Heart left ventricle (tissue), 7 donors: ENCODE results near the genes GPR63 and TSTD3.

- PRO-cap, 6 experiments: no peak in any of the 6 experiments
- RAMPAGE, long total RNA, 2 experiments: no peak in any of the 2 experiments
- RRBS: no CpG with 5 or more reads among the region's 2 CpGs
These were observed 15.4 kb downstream of the LYRM2 start for GRCh38 chr6:89623198-89623533.

DNA sequence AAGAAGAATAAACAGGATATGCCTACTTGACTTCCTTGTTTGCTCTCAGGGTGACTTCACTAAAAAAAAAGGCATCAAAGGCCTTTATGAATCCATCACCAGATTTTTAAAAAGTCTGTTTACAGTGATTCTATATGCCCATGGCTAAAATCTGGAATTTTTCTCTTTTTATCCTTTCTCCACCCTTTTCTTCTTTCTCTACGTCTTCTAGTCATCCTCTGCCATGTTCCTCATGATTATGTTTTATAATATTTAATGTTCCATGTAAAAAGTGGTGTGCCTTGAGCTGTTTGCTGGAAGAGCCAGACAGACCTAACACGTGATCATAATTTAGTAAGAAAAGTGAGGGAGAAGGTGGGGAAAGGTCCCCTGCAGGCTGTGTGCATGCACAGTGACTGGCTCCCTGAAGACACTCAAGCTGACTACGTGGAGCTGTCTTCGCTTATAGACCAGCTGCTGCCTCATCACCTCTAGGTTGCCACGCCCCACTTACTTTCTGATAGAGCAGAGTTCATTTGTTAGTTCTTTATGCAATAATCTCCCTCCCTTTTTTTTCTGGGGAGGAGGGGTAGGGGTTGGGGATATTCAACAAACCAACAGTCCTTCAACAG lies 157.5 kb downstream of the BACH2 start:
- PRO-cap, 6 experiments: no peak in any of the 6 experiments
- RAMPAGE, long total RNA, 2 experiments: no peak in any of the 2 experiments
- RRBS: no CpG with 5 or more reads among the region's 5 CpGs

- PRO-cap, 6 experiments: peak in 2 of 6 experiments; most common plus-strand start chr6:90169629 (in 1); most common minus-strand start chr6:90169596 (in 1)
- RAMPAGE, long total RNA, 2 experiments: no peak in any of the 2 experiments
- RRBS: no CpG with 5 or more reads among the region's 3 CpGs
These were observed 127.2 kb downstream of the BACH2 start for GRCh38 chr6:90169421-90169934.

- PRO-cap, 6 experiments: no peak in any of the 6 experiments
- RAMPAGE, long total RNA, 2 experiments: no peak in any of the 2 experiments
- RRBS: no CpG with 5 or more reads among the region's 12 CpGs
These were observed 24.7 kb downstream of the BACH2 start for GRCh38 chr6:90271654-90272649.

DNA sequence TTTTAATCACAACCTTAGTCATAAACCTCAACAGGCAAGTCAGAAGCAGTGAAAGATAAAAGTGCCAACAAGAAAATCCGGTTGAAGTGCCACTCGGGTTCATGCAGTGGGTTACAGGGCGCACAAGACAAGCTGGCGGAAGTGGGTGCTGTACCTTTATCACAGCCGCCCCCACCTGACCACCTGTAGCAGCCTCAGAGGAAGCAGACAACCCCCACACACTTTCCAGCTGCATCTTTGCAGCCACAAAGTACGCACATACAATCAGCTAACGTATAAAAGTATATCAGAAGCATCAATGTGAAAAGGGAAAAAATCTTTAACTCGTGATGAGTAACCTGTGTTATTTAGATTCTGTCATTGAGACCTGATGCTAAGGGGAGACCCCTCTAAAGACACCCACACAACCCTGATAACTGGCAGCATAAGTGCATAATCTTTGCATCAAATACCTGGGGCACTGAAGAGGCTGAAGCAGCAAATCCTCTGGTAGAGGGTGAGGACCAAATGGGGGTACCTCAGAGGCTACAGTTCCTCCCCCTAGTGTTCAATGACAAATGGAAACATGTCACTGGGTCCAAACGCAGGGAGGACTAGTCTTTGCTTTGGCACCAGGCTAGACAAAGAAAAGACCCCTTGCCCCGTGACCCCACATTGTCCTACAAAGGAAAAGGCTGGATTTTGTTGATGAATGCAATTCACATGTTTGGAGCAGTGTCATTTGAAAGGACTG lies 22.1 kb downstream of the BACH2 start:
- PRO-cap, 6 experiments: no peak in any of the 6 experiments
- RAMPAGE, long total RNA, 2 experiments: no peak in any of the 2 experiments
- RRBS: no CpG with 5 or more reads among the region's 10 CpGs

DNA sequence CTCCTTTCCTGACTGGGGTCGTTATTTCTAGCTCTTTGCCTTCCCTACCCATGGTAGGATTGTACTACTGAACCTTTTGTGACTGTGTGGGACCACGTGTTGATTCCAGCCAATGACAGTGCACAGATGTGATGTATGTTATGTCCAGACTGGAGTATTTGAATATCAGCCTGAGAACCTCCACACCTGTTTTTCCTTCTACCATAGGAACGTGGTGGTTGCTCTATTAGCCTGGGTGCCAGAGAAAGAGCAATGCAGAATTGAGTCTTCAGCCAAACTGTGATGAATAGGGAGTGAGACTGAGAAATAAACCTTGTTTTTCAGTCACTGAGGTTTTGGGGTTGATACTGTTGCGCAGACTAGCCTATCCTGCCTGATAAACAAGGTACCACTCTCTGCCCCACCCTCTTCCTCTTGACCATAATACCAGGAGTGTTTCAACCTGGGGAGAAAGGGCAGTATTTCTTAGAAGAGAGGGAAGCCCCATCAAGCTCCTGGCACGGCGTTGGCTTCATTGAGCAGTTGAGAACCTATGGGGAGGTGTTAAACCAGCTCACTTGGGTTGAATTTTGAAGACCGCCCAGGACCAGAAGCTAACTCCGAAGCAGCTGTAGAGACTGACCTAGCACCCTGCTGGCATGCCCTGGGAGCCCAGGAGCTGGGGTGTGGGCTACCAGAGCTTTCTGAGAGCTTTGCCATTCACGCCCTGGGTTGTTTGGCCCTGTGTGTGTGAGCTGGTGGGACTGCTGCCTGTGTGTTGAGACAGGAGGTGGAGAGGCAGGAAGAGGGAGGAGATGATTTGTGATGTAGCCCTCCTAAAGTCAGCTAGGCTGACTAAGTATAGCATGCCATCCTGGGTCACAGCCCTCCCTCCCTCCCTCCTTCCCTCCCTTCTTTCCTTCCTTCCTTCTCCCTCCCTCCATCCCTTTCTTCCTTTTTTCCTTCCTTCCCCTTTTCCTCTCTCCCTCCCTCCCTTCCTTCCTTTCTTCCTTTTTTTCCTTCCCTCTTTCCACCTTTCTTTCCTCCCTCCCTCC lies 105.7 kb upstream of the BACH2 start:
- PRO-cap, 6 experiments: no peak in any of the 6 experiments
- RAMPAGE, long total RNA, 2 experiments: no peak in any of the 2 experiments
- RRBS: no CpG with 5 or more reads among the region's 9 CpGs

DNA sequence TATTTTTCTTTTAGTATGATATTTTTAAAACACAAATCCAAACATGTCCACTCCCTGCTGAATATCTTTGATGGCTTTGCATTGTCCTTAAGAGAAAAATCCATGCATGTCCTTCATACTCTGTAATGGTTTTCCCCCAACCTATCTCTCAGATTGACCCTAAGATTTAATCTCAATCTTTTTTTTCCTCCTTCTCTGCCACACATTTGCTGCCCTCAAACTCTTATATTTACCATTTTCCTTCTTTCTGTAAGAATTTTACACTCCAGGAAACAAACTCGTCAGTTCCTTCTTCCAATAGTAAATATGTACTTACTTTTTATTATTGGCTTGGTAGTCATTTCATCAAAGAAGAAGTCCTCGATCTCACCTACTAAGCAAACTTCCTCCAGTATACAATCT lies 673.5 kb downstream of the EPHA7 start:
- PRO-cap, 6 experiments: peak in 1 of 6 experiments; most common minus-strand start position 280 of the sequence (in 1)
- RAMPAGE, long total RNA, 2 experiments: no peak in any of the 2 experiments
- RRBS: no CpG with 5 or more reads among the region's 2 CpGs

GRCh38 chr6:95576316-95576638 lies 1.1 kb upstream of the MANEA start:
- PRO-cap, 6 experiments: no peak in any of the 6 experiments
- RAMPAGE, long total RNA, 2 experiments: no peak in any of the 2 experiments
- RRBS: no CpG with 5 or more reads among the region's 4 CpGs

- PRO-cap, 6 experiments: peak in 6 of 6 experiments; most common plus-strand start chr6:96837677 (in 2); most common minus-strand start chr6:96837477 (in 3)
- RAMPAGE, long total RNA, 2 experiments: start-site peak on the minus strand in 2 of 2 experiments, at chr6:96837471-96837540 at its widest, 8 to 10 reads per replicate
- RRBS: 2% methylated on average over 33 of the region's 95 CpGs
These were observed at the start of gene GPR63 for GRCh38 chr6:96836835-96837930. Gene GPR63, minus strand, starts transcription at chr6:96837477.

DNA sequence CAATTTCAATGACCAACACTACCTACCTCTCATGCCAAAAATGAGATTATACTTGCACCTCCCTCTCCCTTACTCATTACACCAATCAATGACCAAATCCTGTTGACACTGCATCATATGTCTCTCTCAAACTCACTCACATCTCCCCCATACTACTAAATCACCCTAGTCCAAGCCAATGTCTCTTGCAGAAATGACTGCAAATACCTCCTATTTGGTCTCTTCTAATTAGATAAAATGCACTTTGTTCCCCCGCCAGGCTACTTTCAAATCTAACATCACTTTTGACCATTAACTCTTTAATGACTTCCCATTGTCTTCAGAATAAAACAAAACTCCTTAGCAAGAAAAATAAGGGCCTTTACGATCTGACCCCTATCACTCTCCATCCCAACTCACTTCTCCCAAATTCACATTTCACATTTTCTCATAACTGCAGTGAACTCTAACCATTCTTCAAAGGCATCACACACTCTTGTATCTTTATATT lies 4.6 kb downstream of the NDUFAF4 start:
- PRO-cap, 6 experiments: no peak in any of the 6 experiments
- RAMPAGE, long total RNA, 2 experiments: no peak in any of the 2 experiments
- RRBS: no CpG with 5 or more reads among the region's 2 CpGs

DNA sequence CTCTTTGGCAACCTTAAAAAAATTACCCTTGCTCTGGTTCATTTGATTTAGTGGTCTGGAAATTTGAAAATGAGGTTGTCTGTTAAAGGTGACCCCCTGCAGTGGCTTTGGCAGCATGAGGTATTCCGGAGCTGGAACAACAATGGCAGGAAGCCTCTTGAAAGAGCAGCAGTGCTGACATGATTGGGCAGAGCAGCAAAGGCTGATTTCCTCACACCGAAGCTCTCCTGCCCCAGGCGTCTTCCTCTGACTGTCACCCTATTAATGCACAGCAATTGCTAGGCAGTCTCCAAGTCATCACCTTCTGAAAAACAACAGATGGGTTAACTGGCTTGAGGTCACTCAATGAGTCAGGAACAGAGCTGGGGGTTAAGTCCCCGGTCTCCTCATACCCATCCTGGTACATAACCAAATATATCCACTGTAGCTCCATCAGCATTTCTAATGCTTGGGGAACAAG lies 241.8 kb upstream of the MMS22L start:
- PRO-cap, 6 experiments: no peak in any of the 6 experiments
- RAMPAGE, long total RNA, 2 experiments: no peak in any of the 2 experiments
- RRBS: no CpG with 5 or more reads among the region's 4 CpGs

DNA sequence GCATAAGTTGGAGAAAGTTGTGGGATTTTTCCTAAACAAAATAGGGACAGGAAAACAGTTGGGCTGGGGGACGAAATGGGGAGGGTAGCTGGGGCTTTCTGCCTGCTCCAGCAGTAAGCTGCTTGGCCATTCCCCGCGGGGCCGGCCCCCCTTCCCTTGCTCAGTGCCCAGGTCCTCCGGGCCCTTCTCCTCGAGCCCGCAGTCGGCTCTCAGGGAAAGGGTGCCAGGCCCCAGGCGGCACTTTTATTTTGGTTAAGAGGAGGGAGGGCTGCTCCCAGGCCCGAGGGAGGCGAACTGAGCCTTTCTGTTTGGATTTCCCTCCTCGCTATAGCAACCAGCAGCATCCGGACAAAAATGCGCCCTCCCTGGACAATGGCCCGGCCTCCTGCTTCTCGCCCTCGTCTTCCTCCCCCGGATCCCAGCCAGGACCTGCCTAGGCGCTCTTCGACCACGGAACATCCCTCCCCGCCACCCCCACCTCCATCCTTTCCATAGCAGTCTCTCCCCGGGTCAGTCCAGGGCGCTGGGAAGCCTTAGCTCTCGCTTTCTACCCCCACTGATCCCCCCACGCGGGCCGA lies 6.7 kb upstream of the POU3F2 start:
- PRO-cap, 6 experiments: no peak in any of the 6 experiments
- RAMPAGE, long total RNA, 2 experiments: no peak in any of the 2 experiments
- RRBS: 3% methylated on average over 4 of the region's 28 CpGs

- PRO-cap, 6 experiments: no peak in any of the 6 experiments
- RAMPAGE, long total RNA, 2 experiments: no peak in any of the 2 experiments
- RRBS: 2% methylated on average over 21 of the region's 60 CpGs
These were observed 652 bp upstream of the POU3F2 start for GRCh38 chr6:98833407-98834437.

GRCh38 chr6:98844939-98846016 lies 10.9 kb downstream of the POU3F2 start:
- PRO-cap, 6 experiments: no peak in any of the 6 experiments
- RAMPAGE, long total RNA, 2 experiments: no peak in any of the 2 experiments
- RRBS: 3% methylated on average over 33 of the region's 66 CpGs

DNA sequence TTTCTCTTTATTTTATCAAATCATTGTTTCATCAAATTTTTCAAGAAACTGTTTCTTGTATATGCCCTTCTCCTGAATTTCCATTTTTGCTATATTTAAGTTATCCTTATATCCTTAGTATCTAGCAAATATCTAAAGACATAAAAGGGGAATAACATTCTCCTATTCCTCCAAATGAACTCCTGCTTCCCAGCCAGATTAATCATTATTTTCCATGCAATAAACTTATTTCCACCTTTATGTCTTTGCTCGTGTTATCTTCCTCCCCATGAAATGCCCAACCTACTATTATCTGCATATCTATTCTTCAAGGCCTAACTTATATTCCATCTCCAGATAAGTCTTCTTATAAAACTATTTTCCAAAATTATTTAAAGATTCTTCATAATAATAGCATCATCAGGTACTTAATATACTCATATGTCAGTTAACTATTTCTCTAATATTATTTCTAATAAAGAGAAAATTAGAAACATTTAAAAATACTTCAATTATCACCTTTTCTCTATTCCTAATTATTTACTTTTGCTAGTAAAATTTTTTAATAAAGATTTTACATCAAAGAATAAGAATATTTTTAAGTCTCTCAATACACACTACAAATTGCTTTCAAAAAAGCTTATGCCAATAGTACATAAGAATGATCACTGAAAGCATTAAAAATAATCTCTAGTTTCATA lies 29.4 kb downstream of the FBXL4 start:
- PRO-cap, 6 experiments: no peak in any of the 6 experiments
- RAMPAGE, long total RNA, 2 experiments: no peak in any of the 2 experiments
- RRBS: no CpG with 5 or more reads among the region's 1 CpG

DNA sequence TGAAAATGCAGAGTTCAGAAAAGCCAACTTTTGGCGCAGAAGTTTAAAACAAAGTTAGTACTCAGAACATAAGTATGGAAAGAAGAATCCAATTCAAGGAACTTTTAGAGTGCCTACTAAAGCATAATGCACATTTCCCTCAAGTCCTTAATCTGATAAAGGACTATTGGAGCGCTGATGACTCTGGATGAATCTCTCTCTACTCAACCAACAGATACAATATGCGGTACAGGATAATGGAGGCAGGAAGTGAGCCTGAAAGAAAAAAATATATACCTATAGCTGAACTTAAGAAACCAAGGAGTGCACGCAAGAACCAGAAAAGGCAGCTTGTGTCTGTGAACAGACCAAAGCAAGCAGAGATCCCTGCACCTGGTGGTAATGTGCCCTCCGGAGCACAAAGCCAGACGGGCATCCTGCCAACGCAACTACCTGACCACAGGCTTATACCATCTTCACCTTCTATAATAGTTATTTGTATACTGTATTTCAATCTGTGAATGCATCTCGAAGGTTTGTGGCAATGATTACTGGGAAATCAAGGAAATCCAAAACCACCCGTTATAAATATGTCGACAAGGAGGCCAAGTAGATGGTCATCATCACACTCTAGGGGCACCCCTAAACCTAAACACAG lies 961 bp downstream of the FBXL4 start:
- PRO-cap, 6 experiments: no peak in any of the 6 experiments
- RAMPAGE, long total RNA, 2 experiments: no peak in any of the 2 experiments
- RRBS: no CpG with 5 or more reads among the region's 10 CpGs

DNA sequence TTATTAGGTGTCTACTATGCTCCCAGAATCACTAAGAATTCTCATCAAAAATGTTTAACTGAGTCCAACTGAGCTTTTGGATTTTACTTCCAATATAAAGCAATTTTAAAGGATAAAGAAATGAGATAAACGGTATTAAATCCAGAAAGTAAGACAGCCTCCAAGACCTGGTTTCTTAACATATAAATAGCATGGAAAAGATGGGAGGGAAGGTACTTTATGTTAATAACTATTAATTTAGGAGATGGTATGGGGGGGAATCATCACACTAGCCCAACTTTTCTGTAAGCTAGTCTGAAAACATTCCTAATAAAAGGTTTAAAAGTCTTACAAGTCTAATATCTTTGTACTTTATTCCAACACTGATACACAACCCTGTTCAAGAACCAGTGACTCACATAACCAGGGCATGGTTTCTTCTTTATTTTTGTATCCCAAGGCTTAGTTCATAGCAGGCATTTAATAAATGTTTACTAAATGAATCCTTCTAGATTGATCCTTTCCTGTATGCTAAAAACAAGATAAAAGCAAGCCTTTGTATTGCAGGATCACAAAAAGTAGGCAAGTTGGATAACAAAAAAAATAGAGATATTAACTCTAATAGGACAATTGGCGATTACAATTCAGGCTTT lies 9.8 kb downstream of the PNISR start:
- PRO-cap, 6 experiments: no peak in any of the 6 experiments
- RAMPAGE, long total RNA, 2 experiments: no peak in any of the 2 experiments
- RRBS: no CpG with 5 or more reads among the region's 2 CpGs

GRCh38 chr6:99520846-99521157 lies at the start of gene TSTD3:
Gene TSTD3, plus strand, starts transcription at chr6:99521049.
- PRO-cap, 6 experiments: peak in 6 of 6 experiments; most common plus-strand start chr6:99521049 (in 6); most common minus-strand start chr6:99521071 (in 1)
- RAMPAGE, long total RNA, 2 experiments: start-site peak on the plus strand in 1 of 2 experiments, at chr6:99521030-99521057 at its widest, 66 reads per replicate
- RRBS: under 1% methylated on average over 6 of the region's 24 CpGs

DNA sequence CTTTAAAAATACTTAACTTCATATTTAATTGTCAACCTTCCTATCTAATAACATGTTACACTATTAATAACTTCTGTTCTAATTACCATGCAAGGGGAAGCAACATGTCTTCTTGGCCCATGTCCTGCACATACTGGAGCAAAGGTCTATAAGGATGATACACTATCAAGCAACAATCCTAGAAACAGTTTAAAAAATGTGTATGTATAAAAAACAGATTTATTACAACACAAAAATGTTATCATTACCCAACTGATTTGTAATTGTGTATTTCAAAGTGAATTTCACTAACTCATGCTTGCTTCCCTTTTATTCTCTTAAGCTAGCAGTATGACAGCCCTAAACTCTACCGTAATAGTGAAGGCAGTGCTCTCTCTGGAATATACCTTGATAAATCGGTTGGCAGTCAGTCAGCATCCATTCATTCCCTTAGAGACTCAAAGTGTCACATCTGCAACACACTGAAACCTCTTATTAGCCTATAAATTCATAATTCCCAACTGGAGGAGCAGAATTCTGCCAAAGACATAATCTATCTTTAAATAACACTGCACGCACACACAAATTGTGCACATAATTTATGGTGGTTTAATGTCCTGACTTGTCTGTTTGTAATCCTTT lies 18.2 kb downstream of the CCNC start:
- PRO-cap, 6 experiments: no peak in any of the 6 experiments
- RAMPAGE, long total RNA, 2 experiments: no peak in any of the 2 experiments
- RRBS: no CpG with 5 or more reads among the region's 3 CpGs

- PRO-cap, 6 experiments: no peak in any of the 6 experiments
- RAMPAGE, long total RNA, 2 experiments: no peak in any of the 2 experiments
- RRBS: under 1% methylated on average over 20 of the region's 58 CpGs
These were observed 18.0 kb upstream of the PRDM13 start for GRCh38 chr6:99588457-99589304.